ENCODE measurements around a stretch of chr7.

- PRO-cap, 2 experiments: peak in 1 of 2 experiments; most common minus-strand start chr7:101875567 (in 1)
- RAMPAGE, long total RNA, 5 experiments: no peak in any of the 5 experiments
Measured at GRCh38 chr7:101875310-101875758, 57.9 kb downstream of the CUX1 start.

GRCh38 chr7:101885658-101886144 is 68.3 kb downstream of the CUX1 start:
- PRO-cap, 2 experiments: peak in 1 of 2 experiments; most common plus-strand start chr7:101885793 (in 1); most common minus-strand start chr7:101885738 (in 1)
- RAMPAGE, long total RNA, 5 experiments: no peak in any of the 5 experiments

- PRO-cap, 2 experiments: peak in 1 of 2 experiments; most common plus-strand start chr7:101935908 (in 1)
- RAMPAGE, long total RNA, 5 experiments: no peak in any of the 5 experiments
Measured at GRCh38 chr7:101935787-101936115, 118.3 kb downstream of the CUX1 start.

DNA sequence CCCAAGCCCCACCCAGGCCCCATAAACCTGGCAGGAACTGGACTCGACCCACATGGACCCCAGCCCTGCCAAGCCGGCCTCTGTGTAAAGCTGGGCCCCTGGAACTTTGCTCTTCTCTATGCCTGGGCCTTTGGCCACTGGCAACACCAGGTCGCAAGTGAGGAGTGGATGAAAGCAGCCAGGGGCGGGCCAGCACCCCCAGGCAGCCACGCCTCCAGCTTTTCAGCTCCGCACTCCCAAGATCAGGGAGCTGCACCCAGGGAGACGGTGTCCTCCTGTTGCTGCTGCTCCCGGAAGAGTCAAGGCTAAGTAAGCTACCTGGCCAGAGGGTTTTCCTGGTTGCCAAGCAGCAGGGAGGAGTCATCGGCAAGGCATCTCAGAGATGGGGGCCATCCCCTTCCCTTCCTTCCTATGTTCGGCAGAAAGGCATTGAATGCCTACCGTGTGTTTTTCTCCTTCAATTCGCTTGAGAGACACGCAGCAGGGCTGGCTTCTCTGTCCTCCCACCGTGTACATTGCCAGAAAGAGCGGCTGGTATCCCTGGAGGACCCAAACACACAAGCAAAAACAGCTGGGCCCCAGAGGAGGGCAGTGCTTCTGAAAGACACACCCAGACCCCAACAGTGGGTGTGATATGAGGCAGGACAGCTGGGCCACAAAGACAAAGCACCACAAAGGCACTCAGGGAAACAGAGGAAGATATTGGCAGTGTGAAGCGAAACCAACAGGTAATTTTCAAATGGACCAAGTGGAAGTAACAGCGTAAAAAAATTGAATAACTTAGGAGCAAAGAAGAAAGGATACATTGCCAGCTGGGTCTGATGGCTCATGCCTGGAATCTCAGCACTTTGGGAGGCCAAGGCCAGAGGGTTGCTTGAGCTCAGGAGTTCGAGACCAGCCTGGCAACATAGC is 133.2 kb upstream of the SH2B2 start:
- PRO-cap, 2 experiments: peak in 1 of 2 experiments; most common minus-strand start position 292 of the sequence (in 1)
- RAMPAGE, long total RNA, 5 experiments: no peak in any of the 5 experiments

DNA sequence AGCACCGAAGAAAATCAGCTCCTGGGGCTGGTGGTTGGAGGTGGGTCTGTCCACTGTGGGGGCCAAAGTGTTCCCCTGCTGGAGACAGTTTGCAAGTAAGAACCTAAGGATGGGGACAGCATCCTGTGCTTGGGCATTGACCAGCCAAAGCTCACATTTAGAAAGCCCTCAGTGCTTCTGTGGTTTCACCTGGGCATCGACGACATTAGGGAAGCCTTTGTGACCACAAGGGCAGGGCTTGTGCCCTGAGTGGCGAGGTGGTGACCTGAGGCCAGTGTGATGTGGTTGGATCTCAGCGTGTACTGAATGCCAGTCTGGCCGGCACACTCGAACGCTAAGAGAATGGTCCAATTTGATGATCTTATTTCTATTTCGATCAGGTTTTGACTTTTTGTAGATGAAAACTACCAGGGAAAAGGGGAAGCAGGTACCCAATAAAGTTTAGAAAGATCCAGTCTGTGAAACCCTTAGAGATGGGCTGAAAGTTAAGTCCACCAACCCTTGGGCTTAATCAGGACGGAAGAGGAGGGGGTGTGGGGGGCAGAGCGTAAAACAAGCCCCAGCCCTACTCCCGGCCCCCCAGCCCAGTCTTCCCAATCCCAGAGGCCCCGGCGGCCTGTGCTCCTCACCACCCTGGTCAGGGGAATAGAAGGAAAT is 32.0 kb upstream of the SH2B2 start:
- PRO-cap, 2 experiments: no peak in any of the 2 experiments
- RAMPAGE, long total RNA, 5 experiments: no peak in any of the 5 experiments

DNA sequence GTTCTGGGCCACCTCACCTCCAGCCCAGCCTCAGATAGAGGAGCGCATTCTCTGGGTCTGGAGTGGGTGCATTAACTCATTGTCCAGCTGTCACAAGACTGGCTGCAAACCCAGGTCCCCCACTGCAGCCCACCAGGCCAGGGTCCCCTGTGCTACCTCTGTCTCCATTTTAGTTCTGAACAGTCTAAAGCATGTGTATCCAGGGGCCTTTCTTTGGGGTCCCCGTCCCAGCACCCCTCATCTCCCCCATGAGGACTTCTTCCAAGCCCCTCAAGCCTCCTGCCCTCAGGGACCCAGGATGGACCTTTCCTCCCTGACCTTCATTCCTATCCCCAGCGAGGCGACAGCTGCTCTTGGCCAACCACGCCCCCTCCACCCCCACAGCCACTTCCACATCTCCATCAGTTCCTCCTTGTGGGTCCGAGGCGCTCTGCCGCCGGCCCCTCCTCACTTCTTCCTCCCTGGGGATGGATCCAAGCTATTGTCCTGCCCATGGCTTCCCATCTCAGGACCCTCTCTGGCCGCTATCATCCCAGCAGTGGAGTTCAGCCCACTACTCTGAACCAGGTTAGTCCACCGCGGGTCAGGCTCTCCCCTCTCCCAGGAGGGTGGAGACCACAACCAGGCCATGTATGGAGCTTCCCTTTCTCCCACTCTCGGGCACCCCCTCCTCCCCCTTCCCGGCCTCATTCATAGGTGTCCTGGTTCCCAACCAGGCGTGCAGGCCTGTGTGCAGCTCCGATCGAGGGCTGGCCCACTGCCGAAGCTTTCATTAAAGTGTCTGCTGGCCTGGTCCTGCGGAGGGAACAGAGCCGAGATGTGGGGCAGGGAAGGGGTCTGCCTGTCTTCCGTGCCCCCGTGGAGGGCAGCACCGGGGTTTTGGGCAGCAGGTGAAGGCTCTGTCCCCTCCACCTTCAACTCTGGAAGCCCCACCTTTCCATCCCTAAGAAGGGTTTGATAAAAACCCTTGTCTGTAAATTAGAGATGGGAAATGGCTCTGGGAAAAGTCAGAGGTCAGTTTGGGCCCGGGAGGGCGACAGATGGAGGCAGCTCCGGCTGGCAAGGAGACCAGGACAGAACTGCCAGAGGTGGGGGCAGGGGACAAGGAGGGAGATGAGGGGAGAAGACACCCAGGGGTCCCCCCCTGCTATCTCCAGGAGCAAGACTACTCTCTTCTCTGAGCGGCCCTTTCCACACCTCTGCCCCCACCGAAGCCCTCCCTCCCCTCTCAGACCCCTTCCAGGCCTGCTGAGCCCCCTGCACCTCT is 1.5 kb upstream of the SH2B2 start:
- PRO-cap, 2 experiments: peak in 1 of 2 experiments; most common plus-strand start position 415 of the sequence (in 1)
- RAMPAGE, long total RNA, 5 experiments: no peak in any of the 5 experiments

GRCh38 chr7:102390053-102390507 is 6.1 kb upstream of the PRKRIP1 start:
- PRO-cap, 2 experiments: no peak in any of the 2 experiments
- RAMPAGE, long total RNA, 5 experiments: no peak in any of the 5 experiments

- PRO-cap, 2 experiments: no peak in any of the 2 experiments
- RAMPAGE, long total RNA, 5 experiments: no peak in any of the 5 experiments
Measured at GRCh38 chr7:102473301-102473945, 5.3 kb downstream of the POLR2J start.

GRCh38 chr7:102512432-102512821 is 5.2 kb downstream of the RASA4B start:
- PRO-cap, 2 experiments: no peak in any of the 2 experiments
- RAMPAGE, long total RNA, 5 experiments: no peak in any of the 5 experiments

- PRO-cap, 2 experiments: no peak in any of the 2 experiments
- RAMPAGE, long total RNA, 5 experiments: no peak in any of the 5 experiments
Measured at GRCh38 chr7:102883073-102883513, 29.7 kb upstream of the LRRC17 start.

GRCh38 chr7:103101064-103101918 is 26.4 kb downstream of the ARMC10 start:
- PRO-cap, 2 experiments: no peak in any of the 2 experiments
- RAMPAGE, long total RNA, 5 experiments: no peak in any of the 5 experiments

DNA sequence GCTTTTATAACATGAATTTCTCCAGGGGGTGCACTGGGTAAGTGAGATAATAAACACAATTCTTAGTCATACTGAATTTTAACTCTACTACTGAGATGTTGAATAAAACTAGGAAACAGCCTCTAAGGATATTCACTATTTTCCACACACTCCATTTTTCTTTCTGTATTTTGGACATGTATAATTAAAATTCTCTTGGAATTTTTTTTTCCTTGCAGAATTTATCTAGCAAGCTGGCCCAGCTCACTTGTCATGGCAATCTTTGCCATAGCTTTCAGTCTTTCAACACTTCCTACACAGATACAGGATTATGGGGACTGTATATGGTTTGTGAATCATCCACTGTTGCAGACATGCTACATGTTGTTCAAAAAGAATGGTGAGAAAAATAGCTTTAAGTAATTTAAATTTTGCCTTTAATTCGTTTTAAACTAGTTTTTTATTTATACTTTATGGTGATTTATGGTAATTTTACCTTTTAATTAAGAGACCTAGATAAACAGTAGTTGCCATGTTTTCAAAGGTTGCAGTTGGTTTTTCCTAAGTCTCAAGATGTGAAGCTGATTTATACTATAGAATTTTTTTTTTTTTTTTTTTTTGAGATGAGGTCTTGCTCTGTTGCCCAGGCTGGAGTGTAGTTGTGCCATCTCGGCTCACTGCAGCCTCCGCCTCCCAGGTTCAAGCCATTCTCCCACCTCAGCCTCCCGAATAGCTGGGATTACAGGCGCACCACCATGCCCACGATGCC is 13.0 kb downstream of the PMPCB start:
- PRO-cap, 2 experiments: no peak in any of the 2 experiments
- RAMPAGE, long total RNA, 5 experiments: no peak in any of the 5 experiments

GRCh38 chr7:104929122-104929442 is 84.9 kb upstream of the KMT2E start:
- PRO-cap, 2 experiments: no peak in any of the 2 experiments
- RAMPAGE, long total RNA, 5 experiments: no peak in any of the 5 experiments

DNA sequence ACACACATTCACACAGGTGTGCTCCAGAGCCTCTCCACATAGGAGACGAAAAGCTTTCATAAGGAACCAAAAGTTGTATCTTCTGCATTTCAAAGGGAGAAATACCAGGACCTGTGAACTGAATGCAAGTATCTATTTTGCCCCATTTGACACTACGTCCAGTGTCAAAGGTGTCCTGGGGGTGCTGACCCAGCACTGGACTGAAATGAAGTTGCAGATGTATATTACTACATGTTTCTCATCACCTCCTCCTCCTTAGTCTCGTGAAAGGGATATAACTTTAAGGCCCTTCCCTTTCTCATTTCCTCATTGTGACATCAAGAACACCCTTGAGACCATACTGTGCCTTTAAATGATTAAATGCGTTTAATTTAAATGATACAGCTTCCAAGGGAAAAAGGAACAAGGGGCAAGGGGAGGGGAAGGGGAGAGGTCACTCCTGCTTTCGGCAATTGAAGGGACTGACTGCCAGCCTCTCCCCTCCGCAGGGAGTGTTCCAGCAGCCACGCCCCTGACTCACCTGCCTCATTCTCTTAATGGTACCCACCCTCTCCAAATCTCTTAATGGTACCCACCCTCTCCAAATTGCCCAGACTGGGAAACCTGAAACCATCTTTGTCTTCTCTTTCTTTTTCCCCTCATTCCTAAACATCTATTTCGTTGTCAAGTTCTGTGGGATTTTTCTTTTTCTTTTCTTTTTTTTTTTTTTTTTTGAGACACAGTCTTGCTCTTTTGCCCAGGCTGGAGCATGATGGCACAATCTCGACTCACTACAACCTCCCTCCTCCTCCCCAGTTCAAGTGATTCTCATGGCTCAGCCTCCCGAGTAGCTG is 80.4 kb upstream of the KMT2E start:
- PRO-cap, 2 experiments: no peak in any of the 2 experiments
- RAMPAGE, long total RNA, 5 experiments: no peak in any of the 5 experiments

DNA sequence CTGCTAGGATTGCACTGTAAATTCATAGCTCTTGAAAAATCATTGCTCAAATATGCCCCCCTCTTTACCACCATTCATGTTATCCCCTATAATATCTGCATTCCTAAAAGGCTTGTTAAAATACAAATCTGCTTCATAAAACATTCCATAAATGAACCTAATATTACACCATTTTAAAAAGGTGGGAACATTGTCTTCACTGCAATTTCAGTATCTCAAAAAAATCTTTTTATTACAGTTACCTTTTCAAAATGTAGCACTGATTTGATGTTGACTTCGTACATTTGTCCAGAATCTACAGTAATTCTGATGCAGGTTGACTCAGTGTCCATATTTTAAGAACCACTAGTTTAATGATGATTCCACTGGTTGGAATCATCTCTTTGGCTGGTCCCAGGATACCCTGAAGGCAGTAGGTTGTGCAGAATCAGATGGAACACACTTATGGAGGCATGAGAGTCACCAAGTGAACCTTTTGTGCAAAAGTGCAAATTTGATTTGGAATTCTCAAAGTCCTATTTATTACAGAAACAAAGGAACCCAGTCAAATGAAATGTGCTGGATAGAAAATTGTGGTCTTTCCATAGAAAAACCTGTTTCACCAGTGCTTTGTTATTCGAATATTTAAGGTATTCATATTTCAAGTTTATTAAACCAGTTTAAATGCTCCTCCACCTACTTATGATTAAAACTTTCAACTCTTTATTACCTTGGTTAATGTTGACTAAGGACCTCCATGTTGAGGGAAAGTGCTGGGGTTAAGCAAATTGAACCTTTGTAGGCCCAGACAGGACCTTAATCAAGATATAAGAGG is 28.1 kb upstream of the KMT2E start:
- PRO-cap, 2 experiments: no peak in any of the 2 experiments
- RAMPAGE, long total RNA, 5 experiments: no peak in any of the 5 experiments

DNA sequence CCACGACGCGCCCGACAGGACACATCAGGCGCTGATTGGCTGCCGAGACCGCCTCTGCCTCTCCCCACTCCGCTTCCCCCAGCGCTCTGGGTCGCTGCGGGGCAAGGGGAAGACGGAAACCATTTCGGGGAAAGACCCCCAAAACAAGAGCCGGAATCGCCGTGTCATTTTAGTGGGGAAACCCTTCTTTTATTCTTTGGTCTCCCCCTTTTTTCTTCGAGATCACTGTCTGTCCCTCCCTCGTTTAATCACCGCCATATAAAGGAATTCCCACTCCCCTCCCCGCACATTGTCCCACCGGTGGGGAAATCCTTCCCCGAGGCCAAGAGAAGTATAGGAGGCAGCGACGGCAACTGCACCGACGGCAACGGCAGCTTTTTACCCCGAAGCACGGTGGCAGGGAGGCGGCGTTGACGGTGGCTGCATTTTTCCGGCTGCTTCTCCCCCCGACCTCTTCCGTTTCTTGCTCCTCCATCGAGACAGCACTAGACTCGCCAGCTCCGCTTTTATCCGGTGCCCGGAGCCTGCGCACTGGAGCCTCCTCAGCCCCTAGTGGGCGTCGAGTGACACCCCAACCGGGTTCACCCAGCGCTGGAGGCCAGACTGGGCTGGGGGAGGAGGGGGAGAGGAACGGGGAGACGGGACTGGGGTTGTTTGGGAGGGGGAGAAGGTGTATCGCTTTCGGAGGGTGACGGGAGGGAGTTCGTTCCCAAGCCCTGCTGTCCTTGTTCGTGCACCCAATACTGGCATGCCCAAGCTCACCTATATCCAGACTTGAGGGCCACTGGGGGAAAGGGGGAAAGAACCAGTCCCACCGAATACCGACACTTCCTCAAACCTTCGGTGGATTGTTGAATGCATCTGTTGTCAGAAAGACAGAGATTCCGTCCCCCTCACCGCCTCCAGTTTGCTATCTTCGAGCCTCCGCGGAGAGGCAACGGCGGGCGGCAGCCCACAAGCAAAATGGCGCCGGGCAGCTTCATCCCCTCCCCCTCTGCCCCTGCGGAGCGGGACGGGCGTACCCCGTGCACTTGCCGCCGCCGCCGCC is 562 bp upstream of the KMT2E start:
- PRO-cap, 2 experiments: peak in 2 of 2 experiments; most common plus-strand start position 81 of the sequence (in 2); most common minus-strand start position 481 of the sequence (in 2)
- RAMPAGE, long total RNA, 5 experiments: start-site peak on the minus strand in 5 of 5 experiments, centred at positions 477 to 962 of the sequence, 49 to 548 reads per replicate

DNA sequence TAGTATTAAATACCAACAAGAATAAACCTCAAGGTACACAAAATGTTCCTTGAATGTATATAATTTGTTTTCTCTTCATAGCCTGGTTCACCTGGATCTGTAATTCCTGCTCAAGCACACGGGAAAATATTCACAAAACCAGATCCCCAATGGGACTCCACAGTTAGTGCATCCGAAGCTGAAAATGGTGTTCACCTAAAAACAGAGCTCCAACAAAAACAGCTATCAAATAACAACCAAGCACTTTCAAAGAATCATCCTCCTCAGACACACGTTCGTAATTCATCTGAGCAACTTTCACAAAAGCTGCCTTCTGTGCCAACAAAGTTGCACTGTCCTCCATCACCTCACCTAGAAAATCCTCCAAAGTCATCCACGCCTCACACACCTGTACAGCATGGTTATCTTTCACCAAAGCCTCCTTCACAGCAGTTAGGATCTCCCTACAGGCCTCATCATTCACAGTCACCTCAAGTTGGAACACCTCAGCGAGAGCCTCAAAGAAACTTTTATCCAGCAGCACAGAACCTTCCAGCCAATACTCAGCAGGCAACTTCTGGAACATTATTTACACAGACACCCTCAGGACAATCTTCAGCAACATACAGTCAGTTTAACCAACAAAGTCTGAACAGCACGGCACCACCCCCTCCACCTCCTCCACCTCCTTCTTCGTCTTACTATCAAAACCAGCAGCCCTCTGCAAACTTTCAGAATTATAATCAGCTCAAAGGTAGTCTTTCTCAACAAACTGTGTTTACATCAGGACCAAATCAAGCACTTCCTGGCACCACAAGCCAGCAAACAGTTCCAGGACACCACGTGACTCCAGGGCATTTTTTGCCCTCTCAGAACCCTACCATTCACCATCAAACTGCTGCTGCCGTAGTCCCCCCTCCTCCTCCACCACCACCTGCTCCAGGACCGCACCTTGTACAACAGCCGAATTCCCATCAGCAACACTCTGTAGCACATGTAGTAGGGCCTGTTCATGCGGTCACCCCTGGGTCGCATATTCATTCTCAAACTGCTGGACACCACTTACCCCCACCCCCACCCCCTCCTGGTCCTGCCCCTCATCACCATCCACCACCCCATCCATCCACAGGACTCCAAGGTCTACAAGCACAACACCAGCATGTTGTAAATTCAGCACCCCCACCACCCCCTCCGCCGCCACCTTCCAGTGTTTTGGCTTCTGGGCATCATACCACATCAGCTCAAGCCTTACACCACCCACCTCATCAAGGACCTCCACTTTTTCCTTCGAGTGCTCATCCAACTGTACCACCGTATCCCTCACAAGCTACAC is 98.2 kb downstream of the KMT2E start:
- PRO-cap, 2 experiments: no peak in any of the 2 experiments
- RAMPAGE, long total RNA, 5 experiments: no peak in any of the 5 experiments

DNA sequence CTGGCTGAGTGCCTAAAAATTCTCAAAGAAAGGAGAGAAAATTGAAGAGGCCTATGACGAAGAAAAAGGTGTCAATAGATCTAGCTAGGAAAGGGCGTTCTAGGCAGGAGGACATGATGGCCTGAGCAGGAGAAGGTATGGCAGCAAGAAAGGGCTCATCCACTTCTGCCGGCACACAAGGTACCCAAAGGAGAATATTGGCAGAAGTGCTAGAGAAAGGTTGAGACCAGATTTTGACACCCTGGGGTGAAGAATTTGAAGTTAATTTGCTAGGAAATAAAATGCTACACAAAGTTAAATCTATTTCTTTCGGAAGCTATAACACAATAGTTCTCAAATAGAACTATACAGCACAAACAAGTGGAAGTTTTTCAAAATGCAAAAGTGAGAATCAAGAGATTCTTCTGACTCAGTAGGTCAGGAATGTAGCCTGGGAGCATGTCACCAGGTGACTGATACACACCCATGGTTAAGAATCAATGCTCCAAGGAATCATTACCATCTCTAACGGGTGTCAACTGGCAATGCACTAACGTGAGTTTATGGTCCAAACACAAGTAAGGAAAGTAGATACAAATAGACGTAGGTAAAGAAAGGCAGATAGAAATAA is 170.7 kb downstream of the SRPK2 start:
- PRO-cap, 2 experiments: no peak in any of the 2 experiments
- RAMPAGE, long total RNA, 5 experiments: no peak in any of the 5 experiments

DNA sequence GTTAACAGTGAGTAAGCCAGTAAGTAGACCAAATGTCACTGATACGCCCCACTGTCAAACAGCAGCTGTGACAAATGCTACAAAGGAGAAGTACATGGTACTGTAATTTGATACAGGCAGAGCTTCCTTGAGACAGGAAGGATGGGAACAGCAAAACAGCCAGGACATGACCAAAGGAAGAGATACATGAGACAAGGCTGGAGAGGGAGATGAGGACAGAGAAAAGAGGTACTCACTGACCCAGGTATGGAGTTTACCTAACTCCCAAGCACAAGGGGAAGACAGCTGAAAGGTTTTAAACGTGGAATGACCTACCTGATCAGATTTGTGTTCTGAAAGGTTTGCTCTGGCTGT is 127.0 kb downstream of the SRPK2 start:
- PRO-cap, 2 experiments: no peak in any of the 2 experiments
- RAMPAGE, long total RNA, 5 experiments: no peak in any of the 5 experiments

- PRO-cap, 2 experiments: no peak in any of the 2 experiments
- RAMPAGE, long total RNA, 5 experiments: no peak in any of the 5 experiments
Measured at GRCh38 chr7:105499039-105500036, 22.7 kb downstream of the PUS7 start.